Colonic mucosa (tissue), 1 donor: ENCODE results near the genes TPRX1, LIG1, CA11, HSD17B14 and NUCB1.

- PRO-cap: bidirectional peak, plus-strand start at chr19:47719224, minus-strand start at chr19:47719253; unidirectional peak, minus-strand start at chr19:47719334
These were observed 5.8 kb downstream of the EHD2 start for GRCh38 chr19:47718693-47719726.

GRCh38 chr19:47751154-47751731 is 5.9 kb downstream of the NOP53 start:
- PRO-cap: no peak

DNA sequence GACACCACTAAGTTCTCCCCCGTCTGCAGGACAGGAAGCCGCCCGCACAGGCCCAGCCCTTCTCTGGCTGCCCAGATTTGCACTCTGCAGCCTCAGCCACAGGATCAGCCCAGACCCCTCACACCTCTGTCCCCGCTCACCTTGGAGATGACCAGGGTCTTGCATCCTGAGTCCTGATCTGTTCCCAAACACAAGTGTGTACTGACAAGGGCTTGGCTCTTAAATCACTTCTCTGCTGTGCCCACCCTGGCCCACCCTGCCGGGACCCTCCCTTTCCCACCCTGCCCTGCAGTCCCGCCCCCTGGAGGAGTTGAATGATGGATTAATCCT is at the start of gene TPRX1:
Gene TPRX1 (minus strand): TSS at position 177 of the 330 bp plus-strand sequence.
- PRO-cap: no peak

DNA sequence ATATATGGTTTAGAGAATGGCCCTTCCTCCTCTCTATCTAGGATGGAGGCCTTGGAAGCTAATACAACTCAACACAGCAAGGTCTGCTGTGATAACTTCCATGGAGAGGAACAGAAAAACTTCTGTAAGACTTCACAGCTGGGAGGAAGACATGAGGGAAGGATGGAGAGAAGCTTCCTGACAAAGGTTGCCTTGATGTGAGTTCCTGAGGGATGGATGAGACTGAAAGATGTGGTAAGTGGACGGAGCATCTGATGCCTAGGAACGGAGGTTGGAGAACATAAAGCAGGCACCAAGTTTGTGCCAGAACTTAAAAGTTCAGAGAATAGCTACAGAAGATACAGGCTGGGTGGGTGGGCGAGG is 12.0 kb downstream of the CABP5 start:
- PRO-cap: no peak

DNA sequence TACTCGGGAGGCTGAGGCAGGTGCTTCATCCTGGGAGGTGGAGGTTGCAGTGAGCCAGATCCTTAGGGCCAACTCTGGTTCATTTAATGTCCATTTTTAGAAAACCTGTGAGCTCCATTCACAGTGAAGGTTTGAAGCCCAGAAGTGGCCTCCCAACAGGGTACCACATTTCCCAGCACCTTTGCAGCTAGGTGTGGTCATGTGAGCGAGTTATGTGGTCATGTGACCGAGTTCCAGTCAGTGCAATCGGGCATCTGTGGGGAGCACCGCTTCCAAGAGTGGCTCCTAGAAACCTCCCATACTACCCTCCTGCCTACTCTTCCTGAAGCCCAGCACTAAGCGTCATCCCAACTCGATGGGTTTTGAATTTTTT is 618 bp upstream of the PLA2G4C start:
- PRO-cap: no peak

GRCh38 chr19:48169895-48170858 is at the start of gene LIG1:
Gene LIG1 (minus strand): TSS chr19:48170344.
- PRO-cap: bidirectional peak, plus-strand start at chr19:48169934, minus-strand start at chr19:48169679; bidirectional peak, plus-strand start at chr19:48170669, minus-strand start at chr19:48170316

GRCh38 chr19:48328922-48330047 is 3.9 kb downstream of the EMP3 start:
- PRO-cap: unidirectional peak, plus-strand start at chr19:48329734

GRCh38 chr19:48384009-48384573 is 7.3 kb downstream of the KDELR1 start:
- PRO-cap: no peak

DNA sequence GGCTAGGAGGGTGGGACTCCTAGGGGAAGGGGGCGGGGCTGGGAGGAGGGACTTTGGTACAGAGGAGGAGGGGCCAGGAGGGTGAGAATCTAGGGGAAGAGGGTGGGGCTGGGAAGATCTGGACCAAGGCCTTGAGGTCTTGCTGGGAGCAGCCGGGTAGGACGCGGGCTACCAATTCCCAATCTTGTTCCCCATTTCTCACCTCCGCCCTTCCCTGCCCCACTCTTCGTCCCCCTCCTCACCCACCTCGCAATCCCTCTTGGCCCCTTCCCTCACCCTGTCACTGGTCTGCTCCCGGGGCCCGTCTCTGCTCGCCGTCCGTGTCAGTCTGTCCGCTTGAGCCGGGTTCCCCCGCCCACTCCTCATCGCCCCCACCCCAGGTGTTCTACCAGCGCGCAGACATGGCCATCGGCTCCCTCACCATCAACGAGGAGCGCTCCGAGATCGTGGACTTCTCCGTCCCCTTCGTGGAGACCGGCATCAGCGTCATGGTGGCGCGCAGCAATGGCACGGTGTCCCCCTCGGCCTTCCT is 22.2 kb downstream of the GRIN2D start:
- PRO-cap: unidirectional peak, plus-strand start at position 134 of the sequence

DNA sequence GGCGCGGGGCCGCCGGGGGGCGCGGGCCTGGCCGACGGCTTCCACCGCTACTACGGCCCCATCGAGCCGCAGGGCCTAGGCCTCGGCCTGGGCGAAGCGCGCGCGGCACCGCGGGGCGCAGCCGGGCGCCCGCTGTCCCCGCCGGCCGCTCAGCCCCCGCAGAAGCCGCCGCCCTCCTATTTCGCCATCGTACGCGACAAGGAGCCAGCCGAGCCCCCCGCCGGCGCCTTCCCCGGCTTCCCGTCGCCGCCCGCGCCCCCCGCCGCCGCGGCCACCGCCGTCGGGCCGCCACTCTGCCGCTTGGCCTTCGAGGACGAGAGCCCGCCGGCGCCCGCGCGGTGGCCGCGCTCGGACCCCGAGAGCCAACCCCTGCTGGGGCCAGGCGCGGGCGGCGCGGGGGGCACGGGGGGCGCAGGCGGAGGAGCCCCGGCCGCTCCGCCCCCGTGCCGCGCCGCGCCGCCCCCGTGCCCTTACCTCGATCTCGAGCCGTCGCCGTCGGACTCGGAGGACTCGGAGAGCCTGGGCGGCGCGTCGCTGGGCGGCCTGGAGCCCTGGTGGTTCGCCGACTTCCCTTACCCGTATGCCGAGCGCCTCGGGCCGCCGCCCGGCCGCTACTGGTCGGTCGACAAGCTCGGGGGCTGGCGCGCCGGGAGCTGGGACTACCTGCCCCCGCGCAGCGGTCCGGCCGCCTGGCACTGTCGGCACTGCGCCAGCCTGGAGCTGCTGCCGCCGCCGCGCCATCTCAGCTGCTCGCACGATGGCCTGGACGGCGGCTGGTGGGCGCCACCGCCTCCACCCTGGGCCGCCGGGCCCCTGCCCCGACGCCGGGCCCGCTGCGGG is 2.8 kb upstream of the GRWD1 start:
- PRO-cap: no peak

- PRO-cap: no peak
These were observed 19.7 kb downstream of the LMTK3 start for GRCh38 chr19:48491971-48492372.

DNA sequence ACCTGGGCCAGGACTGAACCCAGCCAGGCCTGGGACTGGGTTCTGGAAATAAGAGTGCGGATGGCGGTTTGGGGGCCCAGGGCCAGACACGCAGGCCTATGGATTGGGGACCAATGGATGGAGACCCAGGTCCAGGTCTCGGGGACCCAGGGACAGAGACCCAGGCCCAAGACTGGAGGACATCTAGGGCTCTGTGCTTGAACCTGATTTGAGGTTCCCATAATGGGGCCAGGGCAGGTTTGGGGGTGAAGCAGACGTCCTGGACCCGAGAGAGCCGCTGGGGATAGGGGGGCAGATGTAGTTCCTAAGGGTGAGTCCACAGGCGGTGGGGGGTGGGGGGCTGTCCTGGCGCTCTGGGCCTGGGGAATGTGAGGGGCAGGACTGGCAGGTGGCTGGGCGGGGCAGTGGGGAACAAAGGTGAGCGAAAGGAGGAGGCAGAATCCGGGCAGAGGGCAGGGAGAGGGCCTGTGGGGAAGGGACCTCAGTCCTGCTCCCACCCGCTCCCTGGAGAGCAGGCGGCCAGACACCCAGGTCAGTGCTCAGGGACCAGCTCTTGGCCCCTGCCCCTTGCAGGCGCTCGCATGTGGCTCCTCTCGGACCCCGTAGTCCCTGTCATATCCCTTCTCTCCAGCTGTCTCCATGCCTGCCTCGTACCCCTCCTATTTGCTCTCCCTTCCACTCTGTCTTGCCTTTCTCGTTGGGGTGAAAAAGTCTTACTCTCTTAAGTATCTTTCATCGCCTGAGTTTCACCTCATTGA is 5.4 kb downstream of the SPHK2 start:
- PRO-cap: bidirectional peak, plus-strand start at position 448 of the sequence, minus-strand start at position 355 of the sequence

GRCh38 chr19:48630671-48631289 is 6.4 kb downstream of the DBP start:
- PRO-cap: no peak

DNA sequence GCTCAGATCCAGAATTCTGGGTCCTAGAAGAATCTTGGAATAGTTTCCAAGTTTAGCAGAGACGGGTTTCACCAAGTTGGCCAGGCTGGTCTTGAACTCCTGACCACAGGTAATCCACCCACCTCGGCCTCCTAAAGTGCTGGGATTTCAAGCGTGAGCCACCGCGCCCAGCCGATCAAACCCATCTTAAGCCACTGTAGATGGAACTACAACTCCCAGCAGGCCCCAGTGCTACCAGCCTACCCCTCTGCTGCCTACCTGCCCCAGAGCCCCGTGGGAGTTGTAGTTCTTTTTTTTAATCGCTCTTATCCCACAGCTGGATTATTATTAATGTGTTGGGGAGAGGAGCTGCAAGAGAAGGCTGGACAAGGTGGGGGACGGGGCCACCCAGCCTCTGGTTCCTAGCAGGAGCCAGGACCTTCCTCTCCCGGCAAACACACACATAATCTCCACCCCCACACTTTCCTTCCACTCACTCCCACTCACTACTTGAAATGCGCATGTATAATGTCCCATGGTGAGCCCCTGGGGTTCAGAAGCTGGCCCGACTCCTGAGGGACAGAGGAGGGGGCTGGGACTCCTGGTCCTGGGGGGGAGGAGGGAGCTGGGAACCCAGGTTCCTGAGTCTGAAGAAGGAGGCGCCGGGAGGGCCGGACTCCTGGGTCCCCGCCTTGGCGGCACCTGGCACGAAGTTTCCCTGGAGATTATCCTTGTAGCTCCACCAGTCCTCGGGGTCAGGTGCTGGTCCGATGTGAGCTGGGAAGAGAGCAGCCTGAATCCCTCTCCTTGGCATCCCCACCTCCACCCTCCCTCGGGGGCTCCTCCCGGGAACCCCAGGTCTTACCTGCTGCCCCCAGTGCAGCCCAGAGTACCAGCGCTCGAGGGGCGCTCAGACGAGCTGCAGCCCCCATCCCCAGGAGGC is 1.0 kb downstream of the CA11 start:
- PRO-cap: no peak

DNA sequence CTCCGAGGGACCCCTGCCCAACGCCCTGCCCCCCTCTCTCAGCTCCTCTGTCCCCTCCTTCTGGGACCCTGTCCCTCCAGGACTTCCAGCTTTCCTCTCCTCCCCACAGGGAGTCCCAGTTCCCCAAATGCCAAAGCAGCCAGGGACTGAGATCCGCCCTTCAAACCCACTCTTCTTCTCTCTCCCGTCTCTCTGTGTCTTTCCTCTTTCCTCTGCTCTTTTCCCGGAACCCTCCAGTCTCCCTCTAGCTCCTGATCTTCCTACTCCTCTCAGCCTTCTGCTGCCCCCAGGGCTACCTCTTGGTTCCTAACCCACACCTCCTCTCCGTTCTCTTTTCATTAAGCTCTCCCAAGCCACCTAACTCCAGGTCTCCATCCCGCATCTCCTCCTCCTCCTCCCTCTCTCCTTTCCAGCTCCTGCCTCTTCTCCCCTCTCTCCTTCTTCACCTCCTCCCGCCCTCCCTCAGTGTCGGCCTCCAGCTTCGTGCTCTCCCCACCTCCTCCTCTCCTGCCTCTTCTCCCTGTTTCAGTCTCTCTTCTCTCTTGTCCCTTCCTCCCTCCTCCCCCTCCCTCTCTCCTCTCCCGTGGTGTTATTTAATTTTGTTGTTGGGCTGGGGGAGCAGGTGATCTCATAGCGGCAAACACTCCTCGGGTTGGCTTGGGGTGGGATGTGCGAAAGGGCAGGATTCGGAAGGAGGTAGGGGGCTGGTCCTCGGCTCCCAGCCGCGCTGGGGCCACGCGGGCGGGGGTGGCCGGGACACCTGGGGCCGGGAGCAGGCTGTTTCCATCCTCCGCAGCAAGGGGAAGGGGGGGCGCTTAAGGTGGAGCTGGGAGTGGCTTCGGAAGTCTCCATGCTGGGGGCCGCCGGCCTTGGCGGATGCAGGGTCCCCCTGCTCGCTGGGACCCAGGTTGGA is at the start of gene CA11:
Gene CA11 (minus strand): TSS at position 544 of the 913 bp plus-strand sequence.
- PRO-cap: unidirectional peak, minus-strand start at position 504 of the sequence; unidirectional peak, minus-strand start at position 734 of the sequence

- PRO-cap: unidirectional peak, plus-strand start at chr19:48725415
These were observed 5.6 kb upstream of the MAMSTR start for GRCh38 chr19:48724622-48726001.

GRCh38 chr19:48835538-48836773 is at the start of gene HSD17B14:
Gene HSD17B14 (minus strand): TSS chr19:48836491.
- PRO-cap: bidirectional peak, plus-strand start at chr19:48836012, minus-strand start at chr19:48835845; unidirectional peak, plus-strand start at chr19:48836311; unidirectional peak, minus-strand start at chr19:48836489

GRCh38 chr19:48867073-48867722 is 1.2 kb downstream of the PLEKHA4 start:
- PRO-cap: unidirectional peak, plus-strand start at chr19:48867547

- PRO-cap: bidirectional peak, plus-strand start at chr19:48900364, minus-strand start at chr19:48900156
These were observed at the start of gene NUCB1 for GRCh38 chr19:48899659-48900514. Gene NUCB1 (plus strand): TSS chr19:48900312.

DNA sequence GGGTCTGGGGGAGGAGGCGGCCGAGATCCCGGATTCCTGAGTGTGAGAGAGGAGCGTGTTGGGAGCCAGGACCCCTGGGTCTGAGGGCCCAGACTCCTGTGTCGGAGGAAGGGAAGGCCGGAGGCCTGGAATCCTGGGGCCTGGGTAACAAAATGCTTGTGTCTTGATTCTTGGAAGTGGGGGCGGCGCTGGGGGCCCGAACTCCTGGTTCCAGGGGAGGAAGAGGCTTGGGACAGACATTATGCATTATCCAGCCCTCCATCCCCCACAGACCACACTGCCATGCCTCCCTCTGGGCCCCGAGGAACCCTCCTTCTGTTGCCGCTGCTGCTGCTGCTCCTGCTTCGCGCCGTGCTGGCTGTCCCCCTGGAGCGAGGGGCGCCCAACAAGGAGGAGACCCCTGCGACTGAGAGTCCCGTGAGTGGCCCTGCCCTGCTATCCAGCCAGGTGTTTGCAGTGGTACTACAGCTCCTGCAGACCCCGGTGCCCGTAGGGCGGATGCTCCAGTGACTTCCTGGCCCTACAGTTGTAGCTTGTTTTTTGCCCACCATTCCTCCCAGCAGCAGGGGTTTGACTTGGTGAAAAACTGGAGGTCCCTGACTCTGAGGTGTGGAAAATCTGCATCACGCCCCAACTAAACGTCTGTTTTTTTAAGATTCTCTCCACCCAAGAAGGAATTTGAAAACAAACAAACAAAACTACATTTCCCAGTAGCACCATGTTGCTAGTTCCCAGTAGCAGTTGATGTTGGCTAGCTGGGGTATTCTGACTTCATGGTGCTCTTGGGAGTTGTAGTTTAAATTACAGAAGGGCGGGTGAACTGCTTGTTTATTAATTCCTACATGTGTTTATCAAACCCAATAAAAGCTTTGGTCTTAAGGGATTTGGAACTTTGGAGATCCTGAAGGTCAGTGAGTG is 662 bp downstream of the NUCB1 start:
- PRO-cap: no peak